ENCODE data around the genes XKR3, TUBA8 and TSSK2.

DNA sequence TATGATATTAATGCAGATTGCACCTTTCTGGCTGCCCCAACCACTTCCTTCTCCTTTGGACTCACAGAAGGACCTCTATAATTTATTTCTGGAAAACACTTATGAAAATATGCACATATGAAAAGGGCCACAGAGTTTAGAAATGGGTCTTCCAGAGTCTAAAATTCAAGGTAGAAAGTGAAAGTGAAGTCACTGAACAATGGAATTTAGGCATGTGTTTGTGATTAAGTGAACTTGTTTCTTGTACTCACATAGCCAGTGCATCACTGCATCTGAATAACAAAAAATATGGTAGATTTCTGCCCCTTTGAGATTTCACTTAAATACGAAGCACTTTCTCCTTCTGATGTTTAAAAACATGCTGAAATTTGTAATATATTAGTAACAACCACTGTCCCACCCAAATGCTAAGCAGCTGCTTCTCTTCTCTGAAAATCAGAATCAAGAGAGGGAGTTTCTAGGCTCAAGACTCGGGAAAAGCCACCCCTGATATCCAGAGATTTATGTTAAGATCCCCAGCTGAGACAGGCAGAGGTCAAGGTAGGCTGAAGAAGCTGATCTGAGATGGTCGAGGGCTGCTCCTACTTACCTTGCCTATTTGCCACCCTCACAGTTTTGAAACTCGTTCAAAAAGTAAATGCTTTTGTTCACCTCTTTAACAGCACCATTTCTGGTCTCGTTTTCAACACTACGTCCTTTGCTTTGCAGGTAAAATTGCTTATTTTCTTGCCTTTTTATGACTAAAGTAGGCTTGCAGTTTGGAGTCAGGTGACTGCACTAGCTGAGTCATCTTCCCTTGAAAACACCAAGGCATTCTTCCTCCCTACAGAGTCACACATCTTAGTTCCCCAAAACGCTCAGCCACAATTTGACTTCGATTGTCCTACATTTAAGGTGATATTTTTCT is at the start of gene XKR3:
XKR3 (minus strand) TSS at position 710 of the 907 bp plus-strand sequence.
- PRO-cap = no peak

DNA sequence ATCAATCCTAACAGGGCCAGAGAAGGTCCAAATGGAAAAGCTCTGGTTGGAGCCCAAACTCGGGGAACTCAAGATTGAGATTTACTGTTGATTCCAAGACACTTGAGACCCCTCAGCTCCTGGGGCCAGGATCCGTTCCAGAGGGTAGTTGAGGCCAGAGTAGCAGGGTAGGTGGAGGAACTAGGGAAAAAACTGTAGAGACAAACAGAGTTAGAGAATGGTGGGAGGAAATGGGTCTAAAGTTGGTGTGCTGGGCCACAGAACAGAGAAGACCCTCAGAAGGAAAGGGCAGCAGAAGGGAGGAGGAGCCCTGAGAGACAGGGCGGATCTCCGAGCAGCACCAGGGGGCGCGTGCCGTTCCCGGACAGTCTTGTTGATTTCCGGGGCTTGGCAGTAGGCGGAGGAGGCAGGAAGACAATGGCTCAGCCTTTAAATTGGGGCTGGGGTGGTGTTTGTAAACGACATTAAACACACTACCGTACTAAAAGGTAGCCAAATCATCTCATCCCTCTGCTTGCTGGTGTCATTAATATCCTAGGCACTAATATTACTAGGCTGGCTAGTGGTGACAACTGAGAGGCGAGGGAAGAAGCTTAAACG is 2.4 kb upstream of the CECR2 start:
- PRO-cap = unidirectional peak, plus-strand start at position 396 of the sequence

GRCh38 chr22:17430556-17430887 is 61.3 kb downstream of the CECR2 start:
- PRO-cap = no peak

- PRO-cap = unidirectional peak, minus-strand start at chr22:17564247
These were observed 626 bp downstream of the SLC25A18 start for GRCh38 chr22:17563749-17564498.

GRCh38 chr22:17733294-17734261 is 40.7 kb downstream of the BID start:
- PRO-cap = no peak

GRCh38 chr22:17749112-17749432 is 25.2 kb downstream of the BID start:
- PRO-cap = no peak

GRCh38 chr22:17776959-17778301 is 3.2 kb upstream of the BID start:
- PRO-cap = bidirectional peak, plus-strand start at chr22:17777590, minus-strand start at chr22:17777621

GRCh38 chr22:17778302-17778811 is 4.1 kb upstream of the BID start:
- PRO-cap = no peak

GRCh38 chr22:17795678-17795903 is 21.3 kb upstream of the BID start:
- PRO-cap = no peak

DNA sequence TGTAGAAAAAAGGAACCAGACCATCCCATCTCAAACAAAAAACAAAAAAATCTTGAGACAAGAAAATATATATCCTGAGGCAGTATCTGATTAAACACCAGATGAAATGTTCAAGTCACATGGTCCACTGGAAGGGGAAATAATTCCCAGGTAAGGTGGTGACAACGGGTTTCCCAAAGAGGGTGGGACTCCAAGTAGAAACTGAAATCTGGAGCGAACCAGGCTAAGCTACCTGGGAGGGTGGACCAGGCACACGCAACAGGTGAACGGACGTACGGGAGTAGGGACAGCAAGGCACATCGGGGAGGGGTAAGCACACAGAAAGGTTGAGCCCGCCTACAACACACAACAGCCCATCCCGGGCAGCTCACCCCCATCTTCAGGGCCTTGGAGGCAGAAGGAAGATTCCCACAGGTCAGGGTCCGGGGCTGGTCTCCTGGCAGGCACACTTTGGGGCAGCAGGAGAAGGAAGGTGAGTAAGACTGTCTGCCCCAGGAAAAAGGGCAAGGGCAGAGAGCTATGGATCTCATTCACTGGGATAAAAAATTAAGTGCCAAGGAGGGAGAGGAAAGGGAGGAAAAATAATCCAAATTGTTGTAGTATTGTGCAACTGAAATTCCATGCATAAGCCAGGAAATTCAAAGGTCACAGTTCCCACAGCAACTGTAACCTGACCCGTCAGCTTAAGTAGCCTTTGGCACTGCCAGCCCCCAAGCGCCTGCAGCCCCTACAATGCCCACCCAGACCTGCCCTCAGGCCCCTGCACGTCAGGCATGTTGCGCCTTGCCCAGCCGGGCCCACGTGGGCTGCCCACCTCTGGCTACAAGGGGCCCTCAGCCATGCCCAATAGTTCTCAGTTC is 51.9 kb downstream of the MICAL3 start:
- PRO-cap = no peak

- PRO-cap = no peak
These were observed 16.5 kb upstream of the PEX26 start for GRCh38 chr22:18061031-18061935.

DNA sequence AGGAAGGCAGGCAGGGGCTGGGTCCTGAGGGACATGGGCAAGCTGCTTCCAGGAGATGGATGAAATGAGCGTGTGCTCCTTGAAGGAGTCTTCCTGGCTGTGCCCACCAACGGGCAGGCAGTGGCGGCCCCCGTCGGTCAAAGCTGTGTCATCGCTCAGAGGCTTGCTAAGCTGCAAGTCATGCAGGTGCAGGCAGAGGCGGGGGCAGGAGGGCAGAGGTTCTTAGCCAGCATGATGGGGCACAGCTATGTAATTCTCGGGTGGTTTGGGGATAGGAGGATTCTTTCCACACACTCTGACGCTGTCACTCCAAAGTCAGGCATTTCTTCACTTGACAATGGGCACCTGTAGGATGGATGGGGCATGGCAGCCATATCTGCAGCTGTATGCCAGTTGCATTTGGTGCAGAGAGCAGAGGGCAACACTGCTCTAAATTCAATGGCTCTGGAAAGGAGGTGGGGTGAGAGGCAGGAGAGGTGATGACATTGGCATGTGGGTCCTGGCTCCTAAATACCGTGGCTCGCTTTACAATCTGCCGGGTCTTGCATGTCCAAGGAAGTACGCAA is 12.4 kb upstream of the PEX26 start:
- PRO-cap = no peak

- PRO-cap = no peak
These were observed 1.6 kb upstream of the PEX26 start for GRCh38 chr22:18075942-18076829.

GRCh38 chr22:18098807-18099399 is 11.7 kb upstream of the TUBA8 start:
- PRO-cap = no peak

- PRO-cap = bidirectional peak, plus-strand start at chr22:18110812, minus-strand start at chr22:18110535
These were observed at the start of gene TUBA8 for GRCh38 chr22:18110021-18111260. TSS of gene TUBA8 (plus strand) at chr22:18110809.

- PRO-cap = no peak
These were observed 291 bp downstream of the TMEM191B start for GRCh38 chr22:18527837-18528348.

GRCh38 chr22:19131089-19131370 is at the start of gene TSSK2:
TSS of gene TSSK2 (plus strand) at chr22:19131308.
- PRO-cap = no peak

DNA sequence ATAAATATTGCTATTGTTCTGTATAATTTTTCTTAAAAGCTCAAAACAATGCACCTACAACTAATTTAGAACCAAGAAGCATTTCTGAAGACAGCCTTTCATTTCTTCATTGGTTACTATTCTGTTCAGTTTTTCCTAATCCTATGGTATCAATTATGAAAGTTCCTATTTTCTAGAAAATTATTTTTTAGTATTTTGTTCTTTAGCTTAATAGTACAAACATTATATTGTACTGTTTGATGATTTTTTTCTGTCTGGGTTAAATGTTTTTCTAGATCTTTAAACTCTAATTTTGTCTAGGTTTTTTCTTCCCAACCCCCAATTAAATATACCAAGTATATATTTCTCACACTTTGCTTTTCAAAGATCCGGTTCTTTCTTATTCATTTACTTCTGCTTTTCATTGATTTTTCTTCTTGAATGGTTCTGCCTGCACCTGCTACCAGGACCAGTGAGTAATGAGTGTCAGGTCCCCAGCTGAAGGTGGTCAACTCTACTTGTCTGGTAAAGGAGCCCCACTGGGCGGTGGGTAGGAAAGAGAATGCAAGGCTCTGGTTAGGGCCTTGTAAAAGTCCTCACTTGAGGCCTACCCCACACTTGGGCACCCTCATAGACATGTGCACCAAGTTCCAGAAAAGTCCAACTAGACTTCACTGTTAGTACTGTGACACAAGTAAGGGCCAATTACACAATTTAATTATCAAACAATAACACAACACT is 27.6 kb downstream of the HIRA start:
- PRO-cap = no peak

DNA sequence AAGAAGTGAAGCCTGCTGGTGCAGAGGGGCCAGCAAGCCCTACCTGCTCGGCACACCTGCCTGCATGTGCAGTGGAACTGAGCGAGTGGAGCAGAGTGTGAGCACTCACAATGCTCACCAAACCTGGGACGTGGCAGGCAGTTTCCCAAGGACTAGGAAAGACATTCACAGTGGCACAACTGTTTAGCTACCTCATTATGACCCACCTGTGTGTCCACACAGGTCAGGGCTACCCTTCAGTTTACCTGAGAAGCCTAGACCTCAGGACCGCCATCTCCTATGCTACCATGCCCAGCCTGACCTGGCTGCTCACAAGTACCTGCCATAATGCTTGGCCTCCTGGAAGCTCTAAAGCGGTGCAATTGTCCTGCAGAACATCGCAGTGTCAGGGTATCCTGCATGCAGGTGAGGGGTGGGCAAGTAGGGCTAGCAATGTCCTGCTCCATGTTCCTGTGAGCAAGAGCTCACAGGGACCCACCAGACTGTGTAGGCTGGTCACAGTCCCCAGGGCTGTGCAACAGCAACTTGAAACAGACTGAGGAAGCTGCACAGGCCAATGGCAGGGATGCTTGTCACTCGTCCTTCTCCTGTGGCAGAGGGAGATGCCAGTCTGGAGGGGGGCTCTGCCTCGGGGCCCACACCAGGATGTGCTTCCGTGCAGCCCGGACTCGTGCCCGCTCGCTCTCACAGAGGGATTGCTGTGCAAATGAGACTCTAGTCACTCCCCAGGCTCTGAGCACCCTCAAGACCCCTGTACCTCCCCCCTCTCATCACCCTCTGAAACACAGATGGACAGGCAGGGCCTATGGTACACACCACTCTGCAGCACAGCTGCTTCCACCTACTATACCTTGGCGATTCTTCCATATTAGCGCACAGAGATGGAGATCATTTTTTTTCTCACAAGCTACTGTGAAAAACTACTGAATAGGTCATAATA is 3.5 kb downstream of the C22orf39 start:
- PRO-cap = no peak

GRCh38 chr22:19572196-19572482 is 47.9 kb upstream of the CLDN5 start:
- PRO-cap = no peak